ENCODE measurements around a stretch of chr7.

DNA sequence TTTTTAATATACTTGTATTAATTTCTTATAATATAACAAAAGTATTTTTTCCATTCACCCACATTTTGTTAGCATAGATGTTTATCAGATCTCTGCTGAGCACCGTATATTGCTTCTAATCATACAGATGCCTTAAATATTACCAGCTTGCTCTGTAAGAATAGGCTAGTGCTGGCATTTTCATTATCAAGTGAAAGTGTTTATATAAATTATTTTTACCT, 2.5 kb downstream of the AHR start:
- PRO-cap, 10 experiments: peak in 3 of 10 experiments; most common minus-strand start position 108 of the sequence (in 3)

- PRO-cap, 10 experiments: no peak in any of the 10 experiments
Observed at GRCh38 chr7:17302111-17302523, 3.7 kb downstream of the AHR start.

- PRO-cap, 10 experiments: no peak in any of the 10 experiments
Observed at GRCh38 chr7:17311955-17312422, 13.5 kb downstream of the AHR start.

- PRO-cap, 10 experiments: no peak in any of the 10 experiments
Observed at GRCh38 chr7:17312657-17313770, 14.6 kb downstream of the AHR start.

GRCh38 chr7:17370122-17370437, 71.6 kb downstream of the AHR start:
- PRO-cap, 10 experiments: no peak in any of the 10 experiments

GRCh38 chr7:17781956-17783042, 158.0 kb downstream of the SNX13 start:
- PRO-cap, 10 experiments: no peak in any of the 10 experiments

GRCh38 chr7:17940914-17941200, 563 bp upstream of the SNX13 start:
- PRO-cap, 10 experiments: no peak in any of the 10 experiments

- PRO-cap, 10 experiments: no peak in any of the 10 experiments
Observed at GRCh38 chr7:18521828-18522706, 26.5 kb downstream of the HDAC9 start.

DNA sequence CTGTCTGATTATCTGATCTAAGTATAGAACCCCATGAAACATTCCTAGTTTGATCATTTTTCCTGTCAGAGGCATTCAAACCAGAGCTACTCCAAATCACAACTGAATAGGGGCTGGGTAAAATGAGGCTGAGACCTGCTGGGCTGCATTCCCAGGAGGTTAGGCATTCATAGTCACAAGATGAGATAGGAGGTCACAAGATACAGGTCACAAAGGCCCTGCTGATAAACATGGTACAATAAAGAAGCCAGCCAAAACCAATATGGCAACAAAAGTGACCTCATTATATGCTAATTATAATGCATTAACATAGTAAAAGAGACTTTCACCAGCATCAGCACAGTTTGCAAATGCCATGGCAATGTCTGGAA, 37.4 kb downstream of the TWIST1 start:
- PRO-cap, 10 experiments: no peak in any of the 10 experiments

DNA sequence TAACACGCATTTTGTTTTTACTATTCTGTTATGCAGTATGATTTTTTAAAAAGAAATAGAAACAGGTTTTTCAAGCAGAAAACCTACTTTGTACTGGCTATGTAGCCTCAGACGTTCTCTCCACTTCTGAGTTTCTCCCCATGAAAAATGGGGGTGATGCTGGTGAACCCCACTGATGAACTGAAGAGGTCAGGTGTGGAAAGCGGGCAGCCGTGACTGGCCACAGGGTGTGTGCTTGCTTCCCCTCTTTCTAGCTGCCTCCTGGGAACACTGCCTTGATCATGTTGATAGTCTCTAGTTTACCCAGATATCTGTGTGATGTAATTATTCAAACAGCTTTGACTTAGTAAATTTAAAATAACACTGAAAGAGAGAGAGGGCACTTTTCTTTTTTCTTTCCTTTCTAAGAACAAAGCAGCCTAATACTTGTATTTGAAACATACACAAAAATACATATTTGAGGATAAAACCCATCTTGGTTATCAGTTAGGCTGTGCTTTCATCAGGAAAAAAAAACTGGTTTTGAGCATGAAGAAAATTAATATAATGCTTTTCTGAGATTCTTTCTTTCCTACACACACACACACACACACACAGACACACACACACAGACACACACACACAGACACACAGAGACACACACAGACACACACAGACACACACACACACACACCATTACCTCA, 76.8 kb downstream of the MACC1 start:
- PRO-cap, 10 experiments: no peak in any of the 10 experiments

- PRO-cap, 10 experiments: peak in 1 of 10 experiments; most common minus-strand start chr7:20197313 (in 1)
Observed at GRCh38 chr7:20197228-20197427, 20.1 kb downstream of the MACC1 start.

DNA sequence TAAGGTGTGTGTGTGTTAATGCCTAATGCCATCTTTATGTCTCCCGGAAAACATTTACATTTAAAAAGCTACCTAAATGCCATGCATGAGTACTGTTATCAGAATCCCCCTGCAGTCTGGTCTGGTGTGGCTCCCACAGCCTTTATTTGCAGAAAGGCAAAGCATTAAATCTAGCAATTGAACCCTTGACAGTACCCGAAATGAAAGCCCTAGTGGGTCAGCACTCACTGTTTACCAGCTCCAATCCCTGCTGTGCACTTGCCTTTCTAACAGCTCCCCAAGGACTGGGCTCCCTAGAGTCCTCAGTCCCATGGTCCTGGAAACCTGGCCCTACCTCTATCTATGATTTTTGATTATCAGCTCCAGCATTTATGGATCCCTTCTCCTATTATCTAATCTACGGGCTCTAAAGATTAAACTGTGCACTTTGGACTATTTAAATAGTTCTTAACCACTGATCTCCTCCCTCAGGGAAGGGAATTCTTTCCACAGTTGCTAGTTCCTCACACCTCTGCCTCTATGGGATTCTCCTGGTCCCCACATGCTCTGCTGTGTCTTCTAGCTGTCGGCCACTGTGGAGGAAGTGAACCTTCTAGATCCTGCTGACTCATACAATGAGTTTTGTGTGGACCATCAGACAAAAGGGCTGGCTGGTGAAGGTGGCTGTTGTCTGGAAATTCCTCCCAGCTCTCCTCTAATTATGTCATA, 2.0 kb upstream of the MACC1 start:
- PRO-cap, 10 experiments: peak in 4 of 10 experiments; most common plus-strand start position 636 of the sequence (in 2); most common minus-strand start position 585 of the sequence (in 4)

DNA sequence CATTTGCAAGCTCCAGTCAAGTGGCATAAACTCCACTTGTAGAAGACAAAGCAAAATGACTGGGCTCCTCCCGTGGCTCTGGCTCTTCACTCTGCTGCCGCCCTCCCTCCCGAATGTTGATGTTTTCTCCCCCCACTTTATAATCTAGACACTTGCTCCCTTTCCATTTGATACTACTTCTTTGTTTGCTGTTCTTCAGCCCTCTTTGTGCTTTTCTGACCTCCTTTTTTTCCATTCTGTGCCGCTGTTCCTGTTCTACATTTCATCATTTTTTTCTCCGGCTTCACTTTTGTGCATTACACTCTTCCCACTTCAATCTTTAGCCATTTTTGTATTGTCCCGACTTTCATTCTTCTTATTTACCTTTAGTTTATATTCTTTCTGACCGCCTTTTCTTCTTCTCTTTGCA, 22.7 kb upstream of the ITGB8 start:
- PRO-cap, 10 experiments: no peak in any of the 10 experiments

DNA sequence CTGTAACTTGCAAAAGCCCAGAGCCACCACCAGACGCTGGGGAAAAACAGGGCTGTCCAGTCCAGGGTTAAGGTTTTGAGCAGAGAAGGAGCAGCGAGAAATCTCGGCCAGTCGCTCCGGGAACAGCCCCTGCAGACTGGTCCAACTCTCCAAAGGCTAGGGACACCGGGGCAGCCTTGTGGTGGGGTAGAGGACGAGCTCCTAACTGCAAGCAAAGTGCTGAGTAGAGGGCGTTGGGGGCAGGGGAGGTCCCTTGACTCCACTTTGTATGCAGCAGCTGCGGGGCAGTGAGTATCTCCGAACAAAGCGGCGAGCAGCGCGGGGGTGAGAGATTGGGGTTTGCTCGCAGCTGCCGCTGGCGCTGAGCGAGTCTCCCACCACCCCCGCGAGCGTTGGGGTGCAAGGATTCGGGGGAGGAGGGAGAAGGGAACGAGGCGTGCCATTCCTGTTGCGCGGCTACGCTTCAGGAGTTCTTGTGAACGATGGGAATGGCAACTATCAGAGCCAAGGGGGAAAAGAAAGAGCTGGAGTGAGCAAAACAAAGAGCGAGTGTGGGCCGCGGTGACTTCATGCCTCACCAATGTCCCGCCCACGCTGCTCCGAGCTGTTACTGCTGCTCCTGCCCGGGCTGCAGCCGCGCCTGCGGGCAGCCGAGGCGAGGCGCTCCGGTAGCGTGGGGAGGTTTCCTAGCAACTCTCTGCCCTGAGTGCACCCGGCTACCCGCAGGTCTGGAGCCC, 449 bp upstream of the ITGB8 start:
- PRO-cap, 10 experiments: peak in 9 of 10 experiments; most common plus-strand start position 59 of the sequence (in 4); most common minus-strand start position 138 of the sequence (in 5)

DNA sequence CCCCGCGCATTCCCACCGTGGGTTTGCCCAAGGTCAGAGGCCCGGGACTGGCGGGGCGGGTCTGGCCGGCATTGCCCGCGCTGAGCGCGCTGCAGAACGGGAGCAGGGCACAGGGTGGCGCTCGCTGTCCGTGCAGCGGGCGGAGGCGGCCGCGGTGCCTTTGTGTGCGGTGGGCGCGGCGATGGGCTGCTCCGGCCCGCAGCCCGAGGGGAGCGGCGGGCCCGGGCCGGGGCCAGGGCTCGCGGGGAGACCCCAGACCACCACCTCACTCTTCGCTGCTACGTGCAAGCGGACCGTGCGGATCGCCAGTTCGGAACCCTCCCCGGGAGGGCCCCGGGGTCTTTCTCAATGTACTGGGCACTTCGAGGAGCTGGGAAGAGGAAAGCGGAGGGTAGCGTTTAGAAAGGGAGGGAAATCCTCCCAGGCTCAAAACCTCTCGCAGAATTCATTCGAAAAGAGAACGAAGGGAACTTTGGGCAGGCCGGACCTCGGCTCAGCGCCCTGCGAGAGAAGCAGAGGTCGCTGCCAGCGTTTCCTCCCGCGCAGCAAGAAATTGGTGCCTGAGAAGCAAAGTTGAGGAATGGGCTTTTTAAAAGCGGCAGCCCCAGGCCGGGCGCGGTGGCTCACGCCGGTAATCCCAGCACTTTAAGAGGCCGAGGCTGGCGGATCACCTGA, 8.5 kb downstream of the SP8 start:
- PRO-cap, 10 experiments: no peak in any of the 10 experiments

GRCh38 chr7:21949111-21949593, 3.5 kb upstream of the CDCA7L start:
- PRO-cap, 10 experiments: no peak in any of the 10 experiments

DNA sequence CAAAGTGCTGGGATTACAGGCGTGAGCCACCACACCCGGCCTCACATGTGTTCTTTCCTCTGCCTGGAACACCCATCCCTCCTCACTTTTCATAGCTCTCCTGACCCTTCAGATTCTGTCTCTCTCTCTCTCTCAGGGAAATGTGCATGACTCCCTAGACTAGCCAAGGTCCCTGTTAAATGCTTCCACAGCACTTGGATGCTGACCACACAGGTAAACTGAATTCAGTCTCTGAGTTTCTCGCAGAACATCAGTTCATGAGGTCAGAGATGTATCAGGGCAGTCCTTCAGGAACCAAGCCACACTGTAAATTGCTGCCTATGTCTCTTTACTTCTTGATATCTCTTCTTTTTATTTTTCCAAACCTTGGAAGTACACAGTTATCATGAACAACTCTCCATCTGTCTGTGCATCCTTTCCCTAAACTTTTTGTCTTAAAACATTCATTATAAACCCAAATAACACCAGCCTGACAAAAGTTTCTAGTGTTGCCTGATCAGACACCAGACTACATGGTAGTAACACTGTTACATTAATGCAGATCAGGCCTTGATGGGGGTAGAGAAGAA, 144.6 kb downstream of the RAPGEF5 start:
- PRO-cap, 10 experiments: peak in 1 of 10 experiments; most common minus-strand start position 88 of the sequence (in 1)

DNA sequence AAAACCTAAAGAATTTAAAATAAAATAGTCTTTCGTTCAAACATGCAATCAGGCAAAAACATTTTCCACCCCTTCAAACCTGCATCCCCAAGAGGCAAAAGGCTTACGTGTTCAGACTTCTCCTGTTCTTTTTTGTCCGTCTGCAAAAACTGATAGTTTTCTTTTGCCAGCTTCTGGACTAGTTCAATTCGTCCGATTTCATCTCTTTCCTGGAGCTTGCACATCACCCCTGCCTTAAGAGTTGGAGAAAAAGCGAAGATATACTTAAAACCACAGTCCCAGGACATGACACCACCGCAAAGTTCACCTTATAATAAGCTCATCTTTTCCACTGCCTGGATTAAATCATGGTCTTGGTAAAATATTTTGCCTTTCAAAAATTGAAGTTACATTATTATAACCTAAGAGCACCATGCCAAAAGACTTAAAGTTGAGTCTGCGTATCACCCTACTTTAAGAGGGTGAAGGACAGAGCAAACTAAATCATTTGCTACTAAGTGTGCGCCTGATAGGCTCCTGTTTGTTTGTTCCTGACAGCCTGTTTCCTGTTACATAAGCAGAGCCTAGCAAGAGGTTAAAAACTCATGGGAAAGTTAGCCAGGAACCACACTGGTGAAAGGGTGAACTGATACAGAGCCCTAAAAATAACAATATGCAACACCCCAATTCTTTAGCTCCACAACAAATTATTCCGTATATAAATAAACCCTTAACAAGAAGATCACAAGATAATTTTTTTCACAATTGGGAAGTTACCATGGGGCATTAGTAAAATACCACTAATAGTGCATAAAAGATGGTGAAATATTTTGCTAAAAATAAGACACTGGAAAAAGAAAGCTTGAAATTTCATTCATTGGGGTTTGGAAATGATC, 137.0 kb downstream of the RAPGEF5 start:
- PRO-cap, 10 experiments: peak in 5 of 10 experiments; most common plus-strand start position 603 of the sequence (in 4); most common minus-strand start position 455 of the sequence (in 3)

- PRO-cap, 10 experiments: peak in 8 of 10 experiments; most common minus-strand start chr7:22357823 (in 6)
Observed at GRCh38 chr7:22357703-22358155, 775 bp upstream of the RAPGEF5 start.

GRCh38 chr7:22600977-22601356, 101.0 kb upstream of the STEAP1B start:
- PRO-cap, 10 experiments: no peak in any of the 10 experiments

Data from Metastatic Breast Carcinoma in the Brain (tissue), 10 donors.